Peyer's patch (tissue), 4 donors: Measurements from ENCODE around the genes ZNF879, LTC4S, TBC1D9B and RASGEF1C.

DNA sequence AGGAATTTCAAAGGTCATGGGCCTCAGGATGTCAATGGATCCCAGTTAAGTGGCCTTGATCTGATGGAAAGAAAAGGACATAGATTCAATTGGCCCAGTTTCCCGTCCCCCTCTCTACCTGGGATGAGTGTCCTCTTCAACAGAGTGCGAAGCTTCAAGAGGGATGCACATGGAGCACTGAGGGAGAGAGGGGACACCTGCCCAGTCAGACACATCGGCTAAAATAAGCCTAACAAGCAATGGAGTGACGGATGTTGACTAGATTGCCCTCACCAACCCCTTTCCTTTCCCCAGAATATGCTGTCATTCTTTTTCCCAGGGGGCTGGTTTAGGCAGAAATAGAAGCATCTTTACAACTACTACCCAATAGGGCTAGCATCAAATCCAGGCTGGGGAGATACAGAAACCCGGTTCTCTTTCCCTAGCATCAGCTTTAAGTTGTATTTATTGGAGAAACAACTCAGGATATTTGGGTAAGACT lies 7.1 kb downstream of the CLK4 start:
- PRO-cap, result no peak
- RAMPAGE, long total RNA, 4 experiments, result no peak in any of the 4 experiments

GRCh38 chr5:178667805-178668146 lies 40.9 kb upstream of the CLK4 start:
- PRO-cap, result no peak
- RAMPAGE, long total RNA, 4 experiments, result no peak in any of the 4 experiments

DNA sequence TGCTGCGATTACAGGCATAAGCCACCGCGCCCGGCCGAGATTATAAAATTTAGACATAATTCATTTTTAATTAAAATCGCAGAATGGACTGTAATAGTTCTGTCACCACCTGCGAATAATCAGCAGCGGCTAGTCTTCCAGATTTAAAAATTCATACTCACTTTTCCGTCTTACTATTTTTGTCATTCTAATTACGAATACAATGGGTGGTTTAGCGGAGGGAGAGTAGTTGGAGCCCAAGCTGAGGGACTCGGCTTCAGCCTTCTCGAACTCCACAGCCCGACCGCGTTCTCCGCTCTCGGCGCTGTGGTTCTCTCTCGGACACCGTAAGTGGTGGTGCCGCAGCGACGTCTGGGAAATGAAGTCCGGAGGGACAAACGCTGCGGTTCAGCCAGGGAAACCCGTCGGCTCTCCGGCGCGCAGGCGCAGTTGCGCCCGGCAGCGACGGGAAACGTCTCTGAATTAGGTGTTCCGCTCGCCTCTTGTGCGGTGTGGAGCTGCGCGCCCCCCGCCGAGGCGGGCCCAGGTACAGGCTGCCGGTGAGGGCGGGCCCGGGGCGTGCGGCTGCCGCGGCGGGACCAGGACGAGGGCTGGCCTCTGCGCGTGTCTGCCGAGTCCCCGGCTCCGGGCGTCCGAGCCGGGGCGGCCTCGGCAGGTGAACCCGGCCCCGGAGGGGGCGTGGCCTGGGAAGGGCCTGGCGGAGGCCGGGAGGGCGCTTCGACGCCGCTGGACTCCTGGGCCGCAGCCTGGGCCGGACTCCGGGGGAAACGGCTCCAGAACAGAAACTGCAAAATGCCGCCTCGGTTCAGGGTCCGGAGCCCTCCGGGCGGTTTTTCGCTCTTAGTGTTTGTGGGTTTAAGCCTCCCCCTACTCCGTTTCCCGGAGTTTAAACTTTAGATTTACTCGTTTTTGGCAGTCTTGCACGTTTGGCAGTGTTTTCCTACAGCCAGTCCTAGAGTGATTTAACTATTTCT lies at the start of gene ZNF879:
Gene ZNF879 (plus strand): TSS at position 426 of the 974 bp plus-strand sequence.
- PRO-cap, result bidirectional peak, plus-strand start at position 481 of the sequence, minus-strand start at position 308 of the sequence; bidirectional peak, plus-strand start at position 679 of the sequence, minus-strand start at position 634 of the sequence
- RAMPAGE, long total RNA, 4 experiments, result start-site peak on the plus strand in 2 of 4 experiments, centred at positions 426 to 445 of the sequence, 16 to 29 reads per replicate

- PRO-cap, result no peak
- RAMPAGE, long total RNA, 4 experiments, result no peak in any of the 4 experiments
Measured at GRCh38 chr5:179145999-179146745, 86.0 kb downstream of the ZNF354C start.

DNA sequence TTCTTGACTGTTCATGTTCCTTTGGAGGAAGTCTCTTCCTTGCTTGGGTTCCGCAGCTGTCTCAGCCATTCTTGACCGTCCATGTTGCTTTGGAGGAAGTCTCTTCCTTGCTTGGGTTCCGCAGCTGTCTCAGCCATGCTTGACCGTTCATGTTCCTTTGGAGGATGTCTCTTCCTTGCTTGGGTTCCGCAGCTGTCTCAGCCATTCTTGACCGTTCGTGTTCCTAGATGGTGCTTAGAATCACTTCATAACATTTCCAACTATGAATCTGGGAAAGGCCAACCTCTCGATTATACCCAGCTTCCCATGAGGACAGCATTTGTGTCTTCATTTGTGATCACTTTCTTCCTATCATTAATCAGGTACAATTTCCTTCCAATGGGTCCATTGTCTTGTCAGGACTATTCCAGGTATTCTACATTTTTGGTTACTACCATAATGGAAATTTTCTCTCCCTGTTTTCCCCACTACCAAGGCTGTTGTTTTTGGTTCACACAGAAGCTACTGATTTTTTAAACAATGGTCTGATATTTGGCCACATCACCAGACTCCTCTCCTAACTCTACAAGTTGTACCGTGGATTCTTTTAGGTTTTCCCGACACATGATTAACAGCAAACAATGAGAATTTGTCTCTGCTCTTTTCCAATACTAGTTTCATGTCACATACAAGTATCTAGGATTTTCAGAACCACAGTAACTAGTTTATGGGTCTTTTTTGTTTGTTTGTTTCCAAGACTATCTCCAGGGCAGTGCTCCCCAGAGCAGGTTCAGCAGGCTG lies 115.1 kb downstream of the ZNF354C start:
- PRO-cap, result no peak
- RAMPAGE, long total RNA, 4 experiments, result start-site peak on the minus strand in 1 of 4 experiments, centred at position 260 of the sequence, 8 reads per replicate

- PRO-cap, result no peak
- RAMPAGE, long total RNA, 4 experiments, result no peak in any of the 4 experiments
Measured at GRCh38 chr5:179326101-179327559, 18.6 kb downstream of the ADAMTS2 start.

DNA sequence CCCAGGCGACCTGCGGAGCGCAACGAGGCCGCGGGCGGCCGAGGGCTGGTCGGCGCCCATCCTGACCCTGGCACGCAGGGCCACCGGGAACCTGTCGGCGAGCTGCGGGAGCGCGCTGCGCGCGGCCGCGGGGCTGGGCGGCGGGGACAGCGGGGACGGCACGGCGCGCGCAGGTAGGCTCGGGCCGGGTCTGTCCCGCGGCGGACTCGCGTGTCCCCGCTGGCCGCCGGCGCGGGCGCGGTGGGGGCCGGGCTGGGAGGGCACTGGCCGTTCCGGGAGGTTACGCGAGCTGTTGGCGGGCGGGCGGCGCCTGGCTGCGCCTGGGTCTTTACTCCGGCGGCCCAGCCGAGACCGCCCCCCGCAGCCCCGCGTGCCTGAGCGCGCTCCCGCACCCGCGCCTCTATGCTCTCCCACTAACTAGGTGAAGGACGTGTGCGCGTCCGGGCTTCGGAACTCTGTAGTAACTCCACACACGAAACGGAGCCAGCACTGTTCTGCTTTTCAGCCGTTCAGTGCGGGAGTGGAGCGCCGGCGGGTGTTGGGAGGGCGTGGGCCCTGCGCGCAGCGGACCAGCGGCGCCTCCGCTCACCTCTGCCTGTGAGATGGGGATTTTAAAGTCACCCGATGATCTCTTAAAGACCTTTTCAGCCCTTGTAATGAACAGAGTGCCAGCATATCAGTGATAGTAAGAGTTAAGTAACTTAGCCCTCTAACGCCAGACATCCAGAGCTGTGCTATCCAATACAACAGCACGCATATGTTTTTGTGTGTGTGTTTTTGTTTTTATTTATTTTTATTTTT lies 553 bp downstream of the RUFY1 start:
- PRO-cap, result bidirectional peak, plus-strand start at position 136 of the sequence, minus-strand start at position 84 of the sequence
- RAMPAGE, long total RNA, 4 experiments, result start-site peak on the minus strand in 1 of 4 experiments, centred at position 101 of the sequence, 7 reads per replicate

DNA sequence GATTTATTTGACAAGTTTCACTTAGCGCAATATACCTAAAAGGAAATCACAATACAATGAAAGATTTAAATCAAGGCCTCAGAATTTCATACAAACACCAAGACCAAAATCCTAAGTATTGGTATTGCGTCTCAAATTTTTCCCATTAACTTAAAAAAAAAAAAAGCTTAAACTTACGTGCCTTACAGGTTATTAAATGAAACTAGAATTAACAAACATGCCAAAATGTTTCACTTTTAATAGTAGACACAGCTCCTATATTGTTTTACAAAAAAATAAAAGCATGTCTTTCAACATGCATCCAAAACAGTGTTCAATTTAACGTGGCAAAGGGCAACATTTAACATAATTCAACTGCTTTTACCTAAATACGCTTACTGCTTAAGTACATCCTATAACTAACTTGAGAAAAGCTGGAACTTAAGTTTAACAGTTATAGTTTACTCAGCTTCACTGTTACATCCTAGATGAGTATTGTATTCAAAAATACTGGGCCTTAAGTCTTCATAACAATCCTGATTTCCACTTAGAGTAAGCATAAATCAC lies 9.2 kb downstream of the HNRNPH1 start:
- PRO-cap, result no peak
- RAMPAGE, long total RNA, 4 experiments, result no peak in any of the 4 experiments

- PRO-cap, result bidirectional peak, plus-strand start at chr5:179766830, minus-strand start at chr5:179766786; unidirectional peak, minus-strand start at chr5:179766886
- RAMPAGE, long total RNA, 4 experiments, result no peak in any of the 4 experiments
Measured at GRCh38 chr5:179766273-179767129, 27.3 kb upstream of the LTC4S start.

DNA sequence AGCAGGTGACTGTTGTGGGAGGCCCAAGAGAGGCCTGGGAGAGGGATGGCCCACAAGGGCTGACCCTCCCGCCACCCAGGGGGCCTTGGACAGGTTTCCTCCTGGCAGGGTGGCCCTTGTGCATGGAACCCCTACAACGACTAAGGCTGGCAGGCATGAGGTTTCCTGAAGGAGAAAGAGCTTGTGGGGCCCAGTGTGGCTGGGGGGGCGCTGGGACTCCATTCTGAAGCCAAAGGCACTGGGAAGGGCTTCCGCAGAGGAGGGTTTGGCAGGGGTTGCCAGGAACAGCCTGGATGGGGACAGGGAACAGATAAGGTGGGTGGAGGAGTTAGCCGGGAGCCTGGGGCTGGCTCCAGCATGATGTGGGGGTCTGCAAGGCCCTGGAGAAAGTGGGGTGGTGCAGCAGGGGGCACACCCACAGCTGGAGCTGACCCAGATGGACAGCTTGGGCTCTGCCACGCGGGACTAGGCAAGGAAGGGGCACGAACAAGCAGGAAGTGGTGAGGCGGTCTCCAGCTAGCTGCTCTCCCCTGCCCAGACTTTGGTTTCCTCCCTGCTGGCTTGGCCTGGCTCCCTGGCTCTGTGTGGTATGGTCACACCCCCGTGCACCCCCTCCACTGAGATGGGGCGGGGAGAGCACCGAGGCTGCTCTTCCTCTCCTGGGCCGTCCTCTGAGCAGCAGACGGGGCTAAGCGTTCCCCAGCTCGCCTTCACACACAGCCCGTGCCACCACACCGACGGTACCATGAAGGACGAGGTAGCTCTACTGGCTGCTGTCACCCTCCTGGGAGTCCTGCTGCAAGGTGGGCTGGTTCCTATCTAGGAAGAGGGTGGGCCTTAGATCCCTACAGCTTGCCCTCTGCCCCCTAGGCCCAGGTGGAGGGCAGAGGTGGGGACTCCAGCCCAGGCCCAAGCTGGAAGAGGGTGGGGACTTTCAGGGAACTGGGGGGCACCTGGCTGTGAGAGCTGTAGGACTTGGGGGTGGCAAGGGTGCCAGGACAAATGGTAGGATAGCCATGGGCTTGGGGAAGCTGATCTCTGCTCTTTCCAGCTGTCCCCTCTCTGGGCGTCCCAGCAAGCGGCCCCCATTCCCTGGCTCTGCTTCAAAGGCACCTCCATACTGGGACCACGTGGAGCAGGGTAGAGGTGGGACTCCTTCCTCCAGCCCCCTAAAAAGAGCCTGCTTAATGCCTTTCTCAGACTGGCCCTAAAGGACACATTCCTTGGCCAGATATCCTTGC lies at the start of gene LTC4S:
Gene LTC4S (plus strand): TSS at position 651 of the 1,241 bp plus-strand sequence.
- PRO-cap, result bidirectional peak, plus-strand start at position 620 of the sequence, minus-strand start at position 543 of the sequence
- RAMPAGE, long total RNA, 4 experiments, result start-site peak on the plus strand in 1 of 4 experiments, centred at position 539 of the sequence, 7 reads per replicate; start-site peak on the minus strand in 1 of 4 experiments, centred at position 611 of the sequence, 5 reads per replicate

GRCh38 chr5:179828629-179829831 lies 8.3 kb downstream of the SQSTM1 start:
- PRO-cap, result no peak
- RAMPAGE, long total RNA, 4 experiments, result start-site peak on the plus strand in 1 of 4 experiments, at chr5:179828793-179829204 at its widest, 5 to 8 reads per replicate

- PRO-cap, result no peak
- RAMPAGE, long total RNA, 4 experiments, result no peak in any of the 4 experiments
Measured at GRCh38 chr5:179872712-179873397, 14.2 kb upstream of the MRNIP start.

GRCh38 chr5:179895838-179896264 lies 11.8 kb downstream of the TBC1D9B start:
- PRO-cap, result no peak
- RAMPAGE, long total RNA, 4 experiments, result no peak in any of the 4 experiments

DNA sequence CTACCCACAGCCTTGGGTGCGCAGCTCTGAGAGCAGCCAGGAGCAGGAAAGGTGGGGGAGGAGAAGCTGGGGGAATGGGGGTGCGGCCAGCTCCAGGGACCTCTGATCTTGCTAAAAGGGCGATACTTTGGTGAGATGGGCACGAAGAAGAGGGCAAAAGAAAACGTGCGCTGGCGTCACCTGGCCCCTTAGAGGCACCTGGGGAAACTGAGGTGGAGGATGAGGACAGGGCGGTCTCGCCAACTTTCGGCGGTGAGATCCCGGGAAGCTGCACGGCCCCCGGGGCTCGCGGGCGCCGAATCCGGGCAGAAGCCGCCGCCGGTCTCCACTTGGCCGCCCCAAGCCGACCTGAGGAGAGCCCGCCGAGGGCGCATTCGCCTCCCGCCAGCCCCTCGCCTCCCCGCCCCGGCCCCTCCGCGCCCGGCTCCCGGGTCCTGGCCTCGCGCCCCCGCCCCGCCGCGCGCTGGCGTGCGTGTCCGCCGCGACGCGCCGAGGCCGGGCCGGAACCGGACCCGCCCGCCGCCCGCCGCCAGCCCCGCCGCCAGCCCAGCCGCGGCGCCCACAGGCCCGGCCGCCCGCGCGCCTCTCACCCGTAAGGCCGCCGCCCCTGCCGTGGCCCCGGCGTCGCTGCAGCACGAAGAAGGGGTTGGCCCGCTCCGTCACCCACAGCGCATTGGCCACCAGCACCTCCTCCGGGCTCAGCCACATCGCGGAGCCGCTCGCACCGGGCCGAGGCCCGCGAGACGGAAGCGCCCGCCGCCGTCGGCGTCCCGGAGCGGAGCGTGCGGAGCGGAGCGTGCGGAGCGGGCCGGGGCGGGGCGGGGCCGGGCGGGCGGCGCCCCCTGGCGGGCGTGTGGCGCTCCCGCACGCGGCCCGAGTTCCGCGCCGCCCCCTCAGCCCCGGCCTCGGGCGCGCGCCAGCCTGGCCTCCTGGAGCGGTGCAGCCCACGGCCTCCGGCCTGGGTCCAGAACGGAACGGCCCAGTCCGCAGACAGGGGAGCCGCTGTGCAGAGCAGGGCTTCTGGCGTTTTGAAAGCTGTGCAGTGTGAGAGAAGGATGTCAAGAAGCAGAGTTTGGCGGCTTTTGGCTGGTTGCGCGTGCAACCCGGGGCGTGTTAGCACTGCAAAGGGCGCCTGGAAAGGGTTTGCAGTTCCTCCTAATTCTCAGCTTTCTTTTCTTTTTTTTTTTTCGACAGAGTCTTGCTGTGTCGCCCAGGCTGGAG lies at the start of gene TBC1D9B:
Gene TBC1D9B (minus strand): TSS at position 784 of the 1,221 bp plus-strand sequence.
- PRO-cap, result bidirectional peak, plus-strand start at position 982 of the sequence, minus-strand start at position 777 of the sequence
- RAMPAGE, long total RNA, 4 experiments, result start-site peak on the minus strand in 3 of 4 experiments, centred at positions 744 to 752 of the sequence, 68 to 519 reads per replicate

DNA sequence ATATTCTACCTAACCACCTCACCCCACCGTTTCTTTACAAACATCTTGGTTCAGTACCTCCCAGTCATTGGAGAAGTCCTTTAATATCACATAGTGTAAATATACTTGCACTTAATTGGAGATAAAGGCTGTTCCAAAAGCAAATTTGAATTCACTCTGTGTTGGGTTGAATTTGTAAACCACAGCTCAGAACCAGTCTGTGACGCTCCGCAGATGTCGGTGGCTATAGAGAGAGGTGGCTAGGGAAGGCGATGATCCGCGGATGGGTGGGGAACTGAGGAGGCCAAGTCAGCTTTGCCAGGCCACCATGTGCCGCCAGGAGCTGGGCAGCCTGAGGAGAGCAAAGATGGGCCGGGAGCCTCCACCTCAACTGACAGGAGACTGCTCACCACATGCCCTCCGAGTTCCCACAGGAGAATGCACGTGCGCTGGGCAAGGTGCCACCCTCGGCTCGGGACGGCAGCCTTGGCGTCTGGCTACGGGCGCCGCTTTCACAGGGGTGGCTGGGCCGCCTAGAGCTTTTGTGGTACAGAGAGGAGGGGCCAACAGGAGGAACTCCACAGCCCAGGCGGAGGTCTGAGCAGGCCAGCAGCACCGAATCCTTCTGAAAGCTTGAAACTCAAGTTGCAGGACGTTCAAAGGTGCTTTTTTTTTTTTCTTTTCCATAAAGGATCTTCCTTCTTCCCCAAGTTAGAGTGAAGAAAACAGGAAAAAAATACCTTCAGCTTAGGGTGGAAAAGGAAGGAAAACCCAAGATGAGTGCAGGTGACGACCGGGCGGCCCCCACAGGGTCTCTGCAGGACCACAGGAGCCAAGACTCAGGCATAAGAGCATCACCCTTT lies 5.2 kb upstream of the TBC1D9B start:
- PRO-cap, result no peak
- RAMPAGE, long total RNA, 4 experiments, result no peak in any of the 4 experiments

DNA sequence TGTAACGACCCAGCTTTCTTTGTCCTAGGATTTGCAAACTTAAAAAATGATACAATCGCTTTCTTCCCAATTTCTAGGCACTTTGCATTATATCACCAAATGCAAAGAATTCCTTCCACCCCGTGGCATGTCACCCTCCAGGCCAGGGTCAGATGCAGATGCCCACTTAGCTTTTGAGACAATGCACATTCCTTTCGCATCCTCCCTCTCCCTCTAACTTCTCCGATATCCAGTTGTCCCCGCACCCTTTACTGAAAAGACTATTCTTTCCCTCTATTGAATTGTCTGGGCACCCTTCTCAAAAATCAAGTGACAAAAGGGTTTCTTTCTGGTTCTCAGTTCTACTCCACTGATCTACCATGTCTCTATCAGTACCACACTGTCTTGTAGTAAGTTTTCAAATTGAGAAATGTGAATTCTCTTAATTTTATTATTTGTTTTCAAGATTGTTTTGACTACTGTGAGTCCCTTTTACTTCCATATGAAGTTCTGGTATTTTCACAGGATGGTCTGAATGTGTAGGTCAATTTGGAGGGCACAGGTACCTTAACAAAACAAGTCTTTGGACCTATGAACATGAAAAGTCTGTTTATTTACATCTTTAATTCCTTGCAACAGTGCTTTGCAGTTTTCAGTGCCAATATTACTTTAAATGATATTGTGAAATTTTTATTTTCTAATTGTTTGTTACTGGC lies 17.2 kb downstream of the RNF130 start:
- PRO-cap, result unidirectional peak, minus-strand start at position 248 of the sequence
- RAMPAGE, long total RNA, 4 experiments, result no peak in any of the 4 experiments

GRCh38 chr5:180180002-180180490 lies 29.0 kb downstream of the RASGEF1C start:
- PRO-cap, result no peak
- RAMPAGE, long total RNA, 4 experiments, result no peak in any of the 4 experiments

DNA sequence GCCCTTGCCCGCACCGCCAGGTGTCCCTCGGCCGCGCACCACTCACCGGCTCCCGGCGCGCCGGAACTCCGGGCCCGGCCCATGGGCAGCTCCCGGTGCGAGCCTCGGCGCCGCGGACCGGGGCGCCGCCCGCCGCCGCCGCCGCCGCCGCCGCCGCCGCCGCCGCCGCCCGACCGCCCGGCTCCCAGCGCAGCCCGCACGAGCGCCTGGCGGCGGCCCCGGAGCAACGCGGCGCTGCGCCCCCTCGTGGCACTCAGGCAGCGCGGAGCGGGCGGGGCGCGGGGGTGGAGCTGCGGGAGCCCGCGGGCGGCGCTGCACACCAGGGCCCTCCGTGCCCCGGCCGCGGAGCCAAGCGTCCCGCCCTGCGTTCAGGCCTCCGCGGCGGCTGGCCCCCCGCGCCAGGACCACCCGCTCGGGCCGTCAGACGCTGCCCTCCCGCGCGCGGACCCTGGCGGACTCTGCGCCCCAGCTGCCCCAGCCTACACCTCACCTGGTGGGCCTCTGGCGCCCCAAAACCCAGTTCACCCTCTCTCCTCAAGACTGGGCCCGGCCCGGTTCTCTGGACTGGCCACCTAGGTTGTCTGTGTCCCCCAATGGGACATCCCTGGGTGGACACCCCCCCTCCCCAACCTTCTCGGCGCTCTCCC lies at the start of gene RASGEF1C:
Gene RASGEF1C (minus strand): TSS at position 230 of the 647 bp plus-strand sequence.
- PRO-cap, result no peak
- RAMPAGE, long total RNA, 4 experiments, result no peak in any of the 4 experiments

- PRO-cap, result unidirectional peak, plus-strand start at chr5:180331160
- RAMPAGE, long total RNA, 4 experiments, result no peak in any of the 4 experiments
Measured at GRCh38 chr5:180330477-180331433, 22.4 kb downstream of the GFPT2 start.

- PRO-cap, result no peak
- RAMPAGE, long total RNA, 4 experiments, result no peak in any of the 4 experiments
Measured at GRCh38 chr5:180342967-180343413, 10.1 kb downstream of the GFPT2 start.